Karpas-422 (cell line): ENCODE measurements around a stretch of chr21.

- PRO-cap: no peak
- RAMPAGE, long total RNA: no peak
These were observed 1423.2 kb downstream of the NCAM2 start for GRCh38 chr21:22421312-22421899.

DNA sequence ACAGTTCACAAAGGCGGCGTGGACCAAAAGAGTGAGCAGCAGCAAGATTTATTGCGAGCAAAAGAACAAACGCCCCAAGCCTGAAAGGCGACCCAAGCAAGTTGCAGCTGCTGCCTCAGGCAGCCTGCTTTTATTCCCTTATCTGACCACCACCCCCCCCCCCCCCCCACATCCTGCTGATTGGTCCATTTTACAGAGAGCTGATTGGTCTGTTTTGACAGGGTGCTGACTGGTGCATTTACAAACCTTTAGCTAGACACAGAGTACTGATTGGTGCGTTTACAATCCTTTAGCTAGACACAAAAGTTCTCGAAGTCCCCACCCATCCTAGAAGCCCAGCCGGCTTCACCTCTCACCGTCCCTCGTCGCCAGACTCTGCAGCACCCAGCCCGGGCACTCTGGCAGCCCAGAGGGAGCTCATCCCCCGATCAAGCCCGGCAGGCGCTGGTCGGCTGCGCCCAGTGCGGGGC, 2023.0 kb downstream of the NCAM2 start:
- PRO-cap: no peak
- RAMPAGE, long total RNA: no peak

DNA sequence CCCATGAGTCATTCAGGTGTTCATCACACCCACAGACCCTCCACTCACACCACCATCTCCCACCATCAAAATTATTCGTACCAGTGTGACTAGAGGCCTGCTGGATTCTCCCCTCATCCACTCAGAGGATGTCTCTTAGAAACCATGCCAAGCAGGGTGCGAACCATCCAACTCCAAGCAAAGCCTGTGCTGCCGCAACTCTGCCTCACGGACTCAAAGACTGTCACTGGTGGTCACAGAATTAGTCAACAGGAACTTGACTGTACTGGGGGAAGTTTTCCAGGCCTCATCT, 211.0 kb downstream of the MRPL39 start:
- PRO-cap: no peak
- RAMPAGE, long total RNA: no peak

DNA sequence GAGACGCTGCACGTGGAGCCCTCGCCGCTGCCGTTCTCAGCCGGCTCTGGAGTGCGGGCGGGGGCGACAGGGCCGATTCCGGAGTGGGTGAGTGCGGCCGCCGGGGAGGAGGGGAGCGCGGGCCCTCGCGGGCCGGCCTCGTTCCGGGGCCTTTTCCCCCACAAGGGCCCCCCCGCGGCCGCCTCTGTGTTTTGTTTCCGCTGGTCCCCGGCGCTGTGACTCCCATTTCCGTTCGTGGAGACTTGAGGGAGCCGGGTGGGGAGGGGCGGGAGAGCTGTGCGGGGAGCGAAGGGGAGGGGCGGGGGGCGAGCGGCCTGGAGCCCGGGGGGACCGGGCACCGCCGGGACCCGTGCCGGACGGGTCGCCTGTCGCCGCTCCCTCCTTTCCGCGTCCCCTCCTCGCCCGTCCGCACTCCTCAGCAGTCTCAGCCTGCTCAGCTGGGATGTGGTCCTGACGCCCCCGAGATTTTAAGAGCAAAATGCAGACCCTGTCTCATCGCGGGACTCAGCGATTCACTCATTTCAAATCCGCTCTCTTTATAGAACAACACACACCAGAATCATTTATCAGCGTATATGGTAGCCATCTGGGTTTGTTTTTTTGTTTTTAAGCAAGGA, 828 bp downstream of the GABPA start:
- PRO-cap: bidirectional peak, plus-strand start at position 524 of the sequence, minus-strand start at position 417 of the sequence
- RAMPAGE, long total RNA: start-site peak on the minus strand centred at position 139 of the sequence, 68 bp wide, 124 and 260 reads in 2 replicates

DNA sequence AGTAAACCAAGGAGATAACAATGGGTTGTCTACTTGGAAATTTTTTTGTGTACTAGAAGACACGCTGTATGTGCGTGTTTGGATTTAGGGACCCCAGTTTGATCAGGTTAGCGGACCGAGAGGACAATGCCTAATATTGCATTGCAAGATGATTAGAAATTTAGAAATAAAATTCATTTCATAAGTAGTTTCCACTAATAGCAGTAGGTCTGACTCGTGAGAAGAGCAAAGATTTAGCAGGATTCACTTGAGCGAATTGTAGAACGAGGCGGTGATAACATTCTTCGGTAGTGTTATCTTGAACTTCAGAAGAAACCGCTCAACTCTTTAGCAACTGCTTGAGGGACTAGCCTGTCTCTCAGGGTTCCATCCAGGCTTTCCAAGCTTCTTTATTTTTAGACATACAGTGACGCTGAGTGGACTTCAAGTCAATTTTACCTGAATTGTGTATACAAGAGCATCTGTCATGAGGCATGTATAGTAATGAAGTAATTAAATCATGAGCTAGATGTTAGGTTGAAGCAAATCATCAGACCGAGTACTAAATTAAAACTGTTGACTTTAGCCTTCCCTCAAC, 1.4 kb downstream of the GABPA start:
- PRO-cap: no peak
- RAMPAGE, long total RNA: no peak

GRCh38 chr21:25887739-25888325, 153.1 kb downstream of the GABPA start:
- PRO-cap: no peak
- RAMPAGE, long total RNA: no peak

- PRO-cap: no peak
- RAMPAGE, long total RNA: no peak
These were observed 179.3 kb downstream of the GABPA start for GRCh38 chr21:25914026-25914559.

GRCh38 chr21:25942128-25942610, 207.4 kb downstream of the GABPA start:
- PRO-cap: no peak
- RAMPAGE, long total RNA: no peak

GRCh38 chr21:25998129-25998630, 172.4 kb downstream of the APP start:
- PRO-cap: no peak
- RAMPAGE, long total RNA: no peak

- PRO-cap: no peak
- RAMPAGE, long total RNA: no peak
These were observed 1.9 kb downstream of the APP start for GRCh38 chr21:26168673-26169011.

DNA sequence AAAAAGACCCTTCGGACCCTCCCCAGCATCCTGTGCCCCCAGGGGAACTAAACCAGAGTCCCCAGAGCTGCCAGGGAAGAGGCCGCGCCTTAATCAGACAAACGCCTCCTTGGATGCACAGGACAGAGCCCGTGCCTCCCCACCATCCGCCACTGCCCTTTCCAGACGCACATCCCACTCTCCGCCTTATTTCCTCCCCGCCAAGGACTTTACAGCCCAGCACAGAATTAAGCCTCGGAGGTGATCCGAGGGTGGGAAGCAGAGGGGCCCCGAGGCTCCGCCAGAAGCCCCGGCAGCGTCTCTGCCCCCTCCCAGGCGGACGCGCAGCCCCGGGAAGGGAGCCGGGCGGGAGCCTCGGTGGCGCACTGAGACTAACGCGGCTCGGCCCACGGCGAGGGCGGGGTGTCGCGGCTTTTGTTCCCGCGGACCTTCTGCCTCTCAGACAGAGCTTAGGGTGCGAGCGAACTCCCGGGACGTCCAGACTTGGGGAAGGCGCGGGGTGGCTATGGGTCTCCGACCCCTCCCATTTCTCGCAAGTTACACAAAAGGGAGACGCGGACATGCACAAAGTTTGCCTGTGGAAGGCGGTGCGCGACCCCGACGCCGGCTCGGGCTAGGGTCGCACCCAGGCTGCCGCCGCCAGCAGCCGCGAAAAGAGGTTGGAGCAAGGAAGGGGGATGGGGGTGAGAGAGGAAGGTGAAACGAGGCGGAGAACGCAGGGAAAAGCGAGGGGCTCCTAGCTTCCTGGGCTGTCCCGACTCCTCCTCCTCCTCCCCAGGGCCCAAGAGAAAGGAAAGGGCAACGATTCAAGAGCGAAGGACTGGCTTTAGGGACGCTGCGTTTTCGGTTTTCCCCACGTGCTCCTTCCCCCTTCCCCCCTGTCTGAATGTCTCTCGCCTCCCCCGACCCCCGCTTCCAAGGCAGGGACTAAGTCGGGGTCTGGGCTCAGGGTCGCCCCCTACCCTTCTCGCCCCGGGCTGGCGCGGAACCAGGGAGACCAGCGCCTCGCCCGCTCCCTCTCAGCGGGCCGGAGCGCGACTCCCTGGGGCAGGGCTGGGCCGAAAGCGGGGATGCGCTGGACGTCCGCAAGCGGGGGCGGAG, 879 bp downstream of the APP start:
- PRO-cap: no peak
- RAMPAGE, long total RNA: no peak

GRCh38 chr21:26555590-26556043, 17.5 kb downstream of the CYYR1 start:
- PRO-cap: no peak
- RAMPAGE, long total RNA: no peak

DNA sequence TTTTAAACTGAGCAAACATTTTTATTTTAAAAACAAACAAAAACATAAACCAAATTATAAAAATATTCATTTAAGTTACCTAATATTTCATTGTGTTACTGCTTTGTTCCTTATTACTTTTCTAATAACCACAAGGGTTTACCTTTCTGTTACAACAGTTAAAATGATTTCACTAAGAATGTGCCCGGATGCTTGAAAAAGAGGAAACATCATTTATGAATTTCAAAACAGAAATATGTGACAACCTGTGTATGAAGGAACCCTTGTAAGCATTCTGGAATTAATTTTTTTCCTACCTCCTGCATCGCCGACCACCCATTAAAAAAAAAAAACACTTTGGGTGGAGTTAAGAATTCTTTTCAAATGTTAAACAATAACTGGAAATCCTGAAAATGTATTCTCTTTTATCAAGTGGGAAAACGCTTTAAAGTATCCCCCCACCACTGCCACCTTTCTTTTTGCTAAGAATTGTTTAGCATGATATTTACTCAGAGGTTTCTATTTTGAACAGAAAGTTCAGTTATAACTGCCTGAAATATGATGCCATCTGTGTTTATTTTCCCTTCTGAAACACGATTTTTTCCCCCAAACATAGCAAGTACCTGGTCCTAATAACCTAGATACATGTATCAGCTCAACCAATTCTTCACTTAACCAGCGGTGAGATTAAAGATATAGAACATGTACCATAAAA, 9.1 kb downstream of the CYYR1 start:
- PRO-cap: no peak
- RAMPAGE, long total RNA: no peak

GRCh38 chr21:26835710-26835967, 9.6 kb downstream of the ADAMTS1 start:
- PRO-cap: no peak
- RAMPAGE, long total RNA: no peak

DNA sequence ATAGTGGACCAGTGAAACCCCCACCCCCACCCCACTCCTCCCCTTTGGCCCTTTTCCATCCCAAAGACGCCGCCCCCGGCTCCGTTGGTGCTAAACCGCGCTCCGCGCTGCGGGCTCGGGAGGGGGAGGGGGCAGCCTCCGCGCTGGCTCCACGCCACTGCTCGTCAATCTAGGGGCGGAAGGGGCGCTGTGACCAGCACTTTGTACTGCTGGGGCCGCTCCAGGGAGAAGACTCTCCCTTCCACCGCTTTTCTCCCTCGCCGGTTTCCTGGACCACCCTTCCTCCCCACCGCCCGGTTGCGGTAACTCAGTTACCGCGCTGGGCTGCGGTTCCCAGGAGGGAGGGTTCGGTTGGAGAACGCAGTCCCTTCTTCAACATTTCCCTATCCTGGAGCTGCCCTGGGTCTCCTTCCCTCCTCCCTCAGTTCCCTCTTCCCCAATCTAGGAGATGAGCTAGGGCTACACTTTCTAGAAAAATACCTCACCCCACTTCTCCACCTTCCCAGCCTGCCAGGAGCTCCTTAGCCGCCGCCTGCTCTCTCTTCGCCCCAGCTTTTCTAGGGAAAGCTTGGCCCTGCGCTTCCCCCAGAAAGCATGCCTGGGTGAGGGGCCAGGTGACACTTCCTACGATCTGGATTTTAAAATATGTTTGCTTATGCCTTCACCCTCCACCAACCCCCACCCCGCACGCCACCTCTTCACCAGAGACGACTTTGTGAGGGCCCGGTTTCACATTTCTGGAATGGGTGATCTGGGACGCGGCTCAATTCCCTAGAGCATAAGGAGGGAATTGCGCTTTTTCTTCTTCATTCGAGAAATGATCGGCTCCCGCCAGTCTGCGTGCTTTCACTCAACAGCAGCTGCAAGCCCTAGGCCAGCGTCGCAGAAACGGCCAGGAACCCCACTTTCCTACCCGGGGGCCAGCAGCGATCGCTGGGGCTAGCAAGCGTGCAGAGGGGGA, 509 bp upstream of the ADAMTS1 start:
- PRO-cap: no peak
- RAMPAGE, long total RNA: no peak

DNA sequence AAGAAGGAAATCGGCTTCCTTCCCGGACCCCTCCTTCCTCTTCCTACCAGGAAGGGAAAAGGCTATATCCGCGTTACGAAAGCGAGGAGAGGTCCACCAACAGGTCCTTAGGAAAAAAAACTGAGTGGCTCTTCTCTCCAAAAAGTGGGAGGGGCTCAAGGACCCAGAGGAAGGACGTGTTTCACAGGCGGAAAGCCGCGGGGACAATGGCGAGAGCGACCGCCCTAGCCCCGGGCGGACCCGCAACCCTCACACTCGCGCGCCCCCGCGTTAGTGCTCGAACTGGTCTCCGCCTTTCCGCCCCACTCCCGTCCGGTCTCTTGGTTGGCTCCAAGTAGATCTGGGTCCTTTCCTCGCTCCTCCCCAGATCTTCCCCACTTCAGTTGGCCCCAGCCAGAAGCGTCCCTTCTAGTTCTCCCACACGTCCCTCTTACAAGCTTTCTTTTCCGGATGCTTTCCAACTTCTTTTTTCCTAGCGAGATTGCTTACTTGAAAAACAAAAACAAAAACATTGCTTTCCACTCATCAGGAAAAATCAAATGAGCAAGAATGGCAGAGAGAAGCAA, 1.3 kb upstream of the ADAMTS1 start:
- PRO-cap: no peak
- RAMPAGE, long total RNA: no peak

DNA sequence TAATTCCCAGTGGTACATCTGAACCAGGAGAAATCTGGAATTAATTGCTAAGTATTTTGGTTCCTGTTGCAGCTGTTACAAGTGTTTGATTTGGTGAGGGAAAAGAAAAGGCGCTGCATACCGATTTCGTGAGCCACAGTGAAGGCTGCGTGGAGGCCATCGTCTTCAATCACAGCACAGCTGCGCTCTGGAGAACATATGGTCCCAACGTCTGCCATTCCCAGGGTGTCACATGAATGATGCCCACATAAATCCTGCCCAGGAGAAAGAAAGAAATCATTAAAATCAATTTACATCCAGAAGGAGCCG, 12.3 kb downstream of the ADAMTS5 start:
- PRO-cap: no peak
- RAMPAGE, long total RNA: no peak

DNA sequence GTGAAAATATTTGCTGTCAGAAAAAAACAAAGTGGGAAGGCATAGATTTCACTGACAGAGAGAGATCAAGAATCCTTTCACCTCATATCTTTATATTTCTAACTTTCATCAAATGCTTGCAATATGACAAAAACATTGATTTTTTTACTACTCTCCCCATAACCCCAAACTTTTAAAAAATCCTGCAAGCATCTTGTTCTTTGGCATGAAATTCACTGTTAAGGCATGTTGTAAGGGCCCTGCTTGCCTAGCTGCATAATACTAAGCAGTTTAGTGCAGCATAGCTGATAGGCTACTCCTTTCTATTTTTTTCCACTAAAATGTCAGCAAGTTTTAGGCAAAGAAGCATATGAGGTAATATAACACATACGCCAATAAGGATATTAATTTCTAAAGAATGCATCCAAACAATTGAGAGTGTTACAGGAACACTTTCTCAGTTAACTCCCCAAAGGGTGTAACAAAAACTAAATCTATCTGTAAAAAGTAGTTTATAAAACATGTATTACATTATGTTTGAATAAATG, 340.4 kb upstream of the ADAMTS5 start:
- PRO-cap: no peak
- RAMPAGE, long total RNA: no peak

GRCh38 chr21:27379372-27379747, 412.5 kb upstream of the ADAMTS5 start:
- PRO-cap: no peak
- RAMPAGE, long total RNA: no peak

GRCh38 chr21:27813747-27814136, 846.9 kb upstream of the ADAMTS5 start:
- PRO-cap: no peak
- RAMPAGE, long total RNA: no peak